ENCODE measurements around the gene ANKRD18B.

- PRO-cap: no peak
- RAMPAGE, long total RNA, 4 experiments: no peak in any of the 4 experiments
Measured at GRCh38 chr9:27564718-27565061, 8.6 kb downstream of the C9orf72 start.

DNA sequence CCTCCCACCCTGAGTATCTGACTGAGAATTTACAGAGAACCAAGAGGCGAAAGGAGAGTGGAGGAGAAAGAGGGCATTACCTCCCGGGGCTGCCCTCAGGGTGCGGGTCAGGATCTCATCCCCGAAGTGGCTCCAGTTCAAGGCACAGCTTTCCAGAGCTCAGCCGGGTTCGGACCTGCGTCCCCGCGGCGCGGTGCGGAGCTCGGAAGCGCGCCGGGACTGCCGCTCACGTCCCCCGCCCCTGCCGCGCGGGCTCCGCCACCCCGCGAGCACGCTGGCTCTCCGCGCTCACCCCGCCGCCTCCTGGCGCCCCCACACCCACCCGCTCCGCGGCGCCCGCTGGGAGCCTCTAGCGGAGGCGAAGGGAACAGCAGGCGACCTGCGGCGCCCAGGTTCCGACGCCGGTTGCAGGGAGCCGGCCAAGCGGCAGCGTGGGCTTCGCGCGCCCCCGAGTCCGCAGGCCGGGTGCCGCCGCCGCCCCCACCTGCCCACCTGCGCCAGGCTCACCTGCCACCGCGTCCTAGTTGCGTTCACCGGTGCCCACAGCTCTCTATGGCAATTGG lies 1.3 kb downstream of the LINGO2 start:
- PRO-cap: no peak
- RAMPAGE, long total RNA, 4 experiments: no peak in any of the 4 experiments

DNA sequence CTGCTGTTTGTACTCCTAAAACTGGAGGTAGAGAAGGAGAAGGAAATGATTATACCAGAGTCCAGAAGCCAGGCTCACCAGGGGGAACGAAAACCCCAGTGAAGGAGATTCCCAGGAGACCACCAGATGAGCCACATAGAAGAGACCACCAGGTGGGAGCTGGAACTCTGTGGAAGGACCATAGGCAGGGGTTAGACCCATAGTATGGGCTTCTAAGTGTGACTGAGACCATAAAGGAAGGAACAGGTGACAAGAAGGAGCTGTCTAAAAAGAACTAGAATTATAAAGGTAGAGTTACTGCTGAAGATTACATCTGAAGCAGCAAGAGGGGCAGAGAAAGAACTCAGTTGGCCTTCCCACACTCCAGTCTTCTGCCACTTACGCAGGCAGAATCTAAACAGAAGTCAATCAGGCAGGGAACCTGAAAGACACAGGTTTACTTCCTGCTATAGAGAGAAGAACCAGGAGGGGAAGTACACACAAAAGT lies 627.9 kb upstream of the ACO1 start:
- PRO-cap: no peak
- RAMPAGE, long total RNA, 4 experiments: no peak in any of the 4 experiments

- PRO-cap: no peak
- RAMPAGE, long total RNA, 4 experiments: no peak in any of the 4 experiments
Measured at GRCh38 chr9:33025398-33026445, 649 bp downstream of the DNAJA1 start.

DNA sequence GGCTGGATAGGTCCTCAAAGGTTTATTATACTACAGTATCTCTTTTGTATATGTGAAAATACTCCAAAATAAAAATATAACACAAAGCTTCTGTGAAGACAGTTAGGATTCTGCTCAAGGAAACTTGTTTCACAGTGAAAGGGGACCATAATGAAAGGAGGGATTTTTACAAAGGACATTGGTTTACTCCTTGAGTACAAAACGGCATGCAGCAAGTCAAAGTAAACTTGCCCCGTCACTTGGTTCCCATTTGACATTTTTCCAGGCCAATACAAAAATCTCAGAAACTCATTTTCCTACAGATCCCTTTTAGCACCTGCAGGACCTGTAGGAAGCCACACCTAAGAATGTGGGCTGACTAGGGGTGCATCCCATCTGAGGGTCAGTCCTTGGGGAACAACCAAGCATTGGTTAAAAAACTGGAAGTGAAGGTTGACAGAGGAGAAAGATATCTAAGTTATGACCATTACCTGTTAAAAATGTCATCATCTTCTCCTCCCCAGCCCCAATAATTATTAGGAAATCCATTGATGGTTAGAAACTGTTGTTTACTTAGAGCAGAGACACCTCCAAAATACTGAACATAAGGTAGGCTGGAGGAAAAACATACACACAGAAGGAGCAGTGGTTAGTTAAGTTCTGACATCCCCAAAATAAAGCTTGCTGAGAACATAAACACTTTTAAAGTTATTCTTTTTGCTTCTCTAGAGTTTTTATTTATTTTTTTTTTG lies 39.2 kb upstream of the SMU1 start:
- PRO-cap: no peak
- RAMPAGE, long total RNA, 4 experiments: no peak in any of the 4 experiments

DNA sequence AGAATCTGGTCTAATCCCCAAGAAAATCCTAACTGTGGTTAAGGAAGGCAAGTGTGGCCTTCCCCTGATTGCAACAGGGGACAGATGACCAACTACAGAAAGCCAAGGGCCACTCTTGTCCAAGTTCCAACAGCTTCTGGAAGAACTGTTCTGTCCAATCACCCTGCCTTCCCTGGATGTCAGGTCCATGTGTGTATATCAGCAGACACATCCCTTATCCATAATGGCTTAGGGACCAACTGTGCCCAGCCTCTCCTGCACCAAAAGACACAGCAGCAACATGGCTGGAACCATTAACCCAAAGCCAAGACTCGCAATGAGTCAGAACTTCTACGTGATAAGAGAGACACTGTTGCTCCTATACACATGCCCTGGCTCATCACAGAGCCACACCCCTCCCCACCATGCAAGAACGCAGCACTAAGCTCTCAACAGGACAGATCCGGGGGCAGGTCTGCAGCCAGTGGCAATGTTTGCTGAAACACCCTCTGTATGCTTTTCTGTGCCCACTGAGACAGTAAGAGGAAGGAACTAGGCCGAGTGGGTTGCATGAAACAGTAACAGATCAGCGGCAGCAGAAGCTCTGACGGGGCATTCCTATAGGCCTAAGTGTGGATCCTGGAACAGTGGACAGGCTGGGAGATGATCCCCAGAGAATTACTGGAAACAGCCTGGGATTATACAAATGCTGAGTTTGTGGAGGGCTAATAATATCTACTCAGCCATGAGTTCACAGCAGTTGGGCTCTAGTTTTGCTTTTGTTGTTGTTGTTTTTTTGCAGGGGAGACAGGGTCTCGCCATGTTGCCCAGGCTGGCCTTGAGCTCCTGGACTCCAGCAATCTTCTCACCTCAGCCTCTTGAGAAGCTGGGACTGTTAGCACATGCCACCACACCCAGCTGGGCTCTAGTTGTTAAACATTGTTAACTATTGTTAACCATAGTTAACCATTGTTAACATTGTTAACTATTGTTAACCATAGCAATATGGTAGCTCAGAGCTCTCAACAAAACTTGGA lies 41.1 kb downstream of the B4GALT1 start:
- PRO-cap: no peak
- RAMPAGE, long total RNA, 4 experiments: no peak in any of the 4 experiments

GRCh38 chr9:33129354-33130213 lies 37.6 kb downstream of the B4GALT1 start:
- PRO-cap: no peak
- RAMPAGE, long total RNA, 4 experiments: no peak in any of the 4 experiments

GRCh38 chr9:33166194-33166713 lies 882 bp downstream of the B4GALT1 start:
- PRO-cap: unidirectional peak, plus-strand start at chr9:33166397
- RAMPAGE, long total RNA, 4 experiments: no peak in any of the 4 experiments

GRCh38 chr9:33167909-33168335 lies 786 bp upstream of the B4GALT1 start:
- PRO-cap: no peak
- RAMPAGE, long total RNA, 4 experiments: no peak in any of the 4 experiments

GRCh38 chr9:33197298-33197869 lies 30.2 kb upstream of the B4GALT1 start:
- PRO-cap: no peak
- RAMPAGE, long total RNA, 4 experiments: no peak in any of the 4 experiments

GRCh38 chr9:33202509-33202928 lies 35.4 kb upstream of the B4GALT1 start:
- PRO-cap: no peak
- RAMPAGE, long total RNA, 4 experiments: no peak in any of the 4 experiments

- PRO-cap: no peak
- RAMPAGE, long total RNA, 4 experiments: no peak in any of the 4 experiments
Measured at GRCh38 chr9:33209125-33209473, 30.9 kb upstream of the SPINK4 start.

DNA sequence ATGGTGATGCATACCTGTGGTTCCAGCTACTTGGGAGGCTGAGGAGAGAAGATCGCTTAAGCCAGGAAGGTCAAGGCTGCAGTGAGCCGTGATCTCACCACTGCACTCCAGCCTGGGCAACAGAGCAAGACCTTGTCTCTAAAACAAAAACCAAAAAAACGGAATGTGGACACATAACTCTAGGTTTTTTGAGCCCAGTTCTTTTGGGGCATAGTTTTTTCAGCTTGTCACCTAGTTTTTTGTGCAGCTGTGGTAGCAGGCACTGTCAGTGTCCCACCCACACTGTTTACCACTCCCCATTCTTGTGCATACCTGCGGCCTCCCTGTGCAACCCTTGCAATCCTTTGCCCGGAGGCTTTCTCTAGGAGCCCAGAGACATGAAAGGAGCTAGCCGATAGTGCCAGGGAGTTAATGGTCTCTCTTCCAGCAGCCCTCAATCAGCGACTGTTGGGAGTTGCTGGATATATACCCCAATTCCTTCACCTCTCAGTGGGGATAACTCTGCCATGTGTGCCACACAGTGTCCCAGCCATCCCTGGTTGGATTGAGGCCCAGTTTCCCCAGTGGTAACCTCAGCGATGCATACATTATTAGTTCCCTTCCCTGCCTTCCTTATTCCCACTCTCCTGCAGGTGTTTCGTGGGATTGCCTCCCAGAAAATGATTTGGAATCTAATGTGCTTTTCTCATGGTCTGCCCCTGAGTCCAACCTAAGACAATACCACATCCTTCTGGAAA lies 8.6 kb upstream of the SPINK4 start:
- PRO-cap: no peak
- RAMPAGE, long total RNA, 4 experiments: no peak in any of the 4 experiments

DNA sequence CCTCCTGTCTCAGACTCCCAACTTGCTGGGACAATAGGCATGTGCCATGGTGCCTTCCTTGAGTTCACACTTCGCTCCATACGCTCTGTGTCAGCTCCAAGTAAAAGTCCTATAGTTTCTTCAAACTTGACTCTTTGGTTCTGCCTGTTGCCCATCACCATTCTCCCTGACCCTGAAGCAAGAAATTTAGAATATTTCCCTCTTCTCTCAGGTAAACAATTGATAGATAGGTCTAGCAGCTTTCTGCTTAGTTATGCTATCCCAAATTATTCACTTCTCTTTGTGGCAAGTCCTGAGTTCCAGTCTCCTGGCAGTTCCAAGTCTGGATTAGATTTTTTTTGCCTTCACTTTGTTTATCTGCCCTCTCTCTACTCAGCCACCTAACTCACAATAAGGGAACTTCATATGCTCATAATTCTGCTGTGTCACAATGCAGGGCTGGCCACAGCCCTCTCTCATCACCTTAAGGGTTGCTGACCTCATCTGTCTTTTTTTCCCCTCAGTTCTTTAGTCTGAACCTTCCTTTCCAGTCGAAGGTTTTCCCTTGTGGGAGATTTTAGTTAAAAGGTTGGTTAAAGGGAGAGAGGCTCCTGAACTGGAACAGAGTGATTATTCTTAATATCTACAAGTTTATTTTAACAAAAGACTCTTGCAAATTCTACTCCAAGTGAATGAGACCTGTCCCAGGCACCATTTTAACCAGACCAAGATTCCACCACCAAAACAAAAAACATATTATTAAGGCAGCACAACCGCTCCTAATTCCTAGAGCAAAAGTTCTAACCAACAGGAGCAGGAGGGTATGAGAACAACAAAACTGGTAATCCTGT lies 4.2 kb downstream of the BAG1 start:
- PRO-cap: no peak
- RAMPAGE, long total RNA, 4 experiments: no peak in any of the 4 experiments

DNA sequence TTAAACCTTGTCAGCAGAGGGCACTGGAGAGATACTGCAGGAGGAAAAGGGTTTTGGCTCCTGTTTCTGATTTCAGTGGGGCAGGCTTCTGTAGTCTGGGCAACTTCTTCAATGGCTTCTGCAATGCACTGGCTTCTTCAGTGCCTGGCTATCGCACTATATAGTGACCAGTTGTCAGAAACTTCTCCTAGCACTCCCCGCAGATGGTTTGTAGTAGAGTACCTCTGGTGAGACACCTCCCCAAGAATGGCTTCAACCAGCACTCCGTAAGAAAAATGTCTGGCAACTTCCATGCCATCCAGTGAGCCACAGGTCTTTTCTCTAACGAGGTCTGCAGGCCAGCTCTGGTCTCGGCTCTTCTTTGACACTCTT lies 3.2 kb upstream of the NFX1 start:
- PRO-cap: no peak
- RAMPAGE, long total RNA, 4 experiments: no peak in any of the 4 experiments

DNA sequence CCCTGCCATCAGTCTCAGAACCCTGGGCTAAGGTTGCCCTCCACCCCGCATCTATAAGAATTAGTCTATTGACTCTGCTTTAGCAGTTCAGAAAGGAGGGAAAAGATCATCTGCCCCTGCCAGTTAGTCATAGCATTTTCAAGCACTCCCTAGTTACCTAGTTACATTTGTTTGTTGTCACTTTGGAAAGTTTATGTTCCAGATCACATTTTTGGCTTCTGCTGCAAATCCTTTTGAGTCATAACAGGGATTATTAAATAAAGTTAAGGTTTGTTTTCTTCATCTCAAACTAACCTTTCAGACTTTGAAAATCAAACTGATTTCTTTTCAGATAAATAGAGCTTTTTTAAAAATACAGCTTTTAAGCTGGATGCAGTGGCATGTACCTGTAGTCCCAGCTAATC lies 52.0 kb downstream of the AQP7 start:
- PRO-cap: no peak
- RAMPAGE, long total RNA, 4 experiments: no peak in any of the 4 experiments

GRCh38 chr9:33403135-33403850 lies 925 bp upstream of the AQP7 start:
- PRO-cap: no peak
- RAMPAGE, long total RNA, 4 experiments: no peak in any of the 4 experiments

- PRO-cap: no peak
- RAMPAGE, long total RNA, 4 experiments: start-site peak on the minus strand in 1 of 4 experiments, at chr9:33511134-33511149 at its widest, 10 reads per replicate
Measured at GRCh38 chr9:33510623-33511345, 13.3 kb upstream of the ANKRD18B start.

DNA sequence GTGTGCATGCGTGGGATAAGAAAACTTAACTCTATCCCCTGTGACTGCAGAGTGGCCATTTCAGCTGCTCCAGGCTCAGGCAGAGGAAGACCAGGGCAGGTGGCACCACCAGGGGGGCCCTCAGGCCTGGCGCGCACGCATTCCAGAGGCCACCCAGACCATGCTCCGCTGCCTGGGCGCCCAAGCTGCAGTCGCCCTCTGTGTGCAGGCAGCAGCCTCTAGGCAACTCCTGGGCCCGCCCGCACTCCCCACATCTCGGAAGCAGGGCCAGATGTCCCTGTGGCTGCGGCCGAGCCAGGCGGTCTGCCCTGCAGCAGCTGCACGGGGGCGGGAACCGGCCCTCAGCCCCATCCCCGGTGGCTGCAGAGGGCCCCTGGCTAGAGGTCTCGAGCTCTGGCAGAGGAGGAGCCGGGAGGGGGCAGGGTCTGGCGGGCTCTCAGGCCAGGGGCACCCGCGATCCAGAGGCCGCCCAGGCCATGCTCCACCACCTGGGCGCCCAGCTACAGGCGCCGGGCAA lies 626 bp upstream of the ANKRD18B start:
- PRO-cap: no peak
- RAMPAGE, long total RNA, 4 experiments: no peak in any of the 4 experiments

DNA sequence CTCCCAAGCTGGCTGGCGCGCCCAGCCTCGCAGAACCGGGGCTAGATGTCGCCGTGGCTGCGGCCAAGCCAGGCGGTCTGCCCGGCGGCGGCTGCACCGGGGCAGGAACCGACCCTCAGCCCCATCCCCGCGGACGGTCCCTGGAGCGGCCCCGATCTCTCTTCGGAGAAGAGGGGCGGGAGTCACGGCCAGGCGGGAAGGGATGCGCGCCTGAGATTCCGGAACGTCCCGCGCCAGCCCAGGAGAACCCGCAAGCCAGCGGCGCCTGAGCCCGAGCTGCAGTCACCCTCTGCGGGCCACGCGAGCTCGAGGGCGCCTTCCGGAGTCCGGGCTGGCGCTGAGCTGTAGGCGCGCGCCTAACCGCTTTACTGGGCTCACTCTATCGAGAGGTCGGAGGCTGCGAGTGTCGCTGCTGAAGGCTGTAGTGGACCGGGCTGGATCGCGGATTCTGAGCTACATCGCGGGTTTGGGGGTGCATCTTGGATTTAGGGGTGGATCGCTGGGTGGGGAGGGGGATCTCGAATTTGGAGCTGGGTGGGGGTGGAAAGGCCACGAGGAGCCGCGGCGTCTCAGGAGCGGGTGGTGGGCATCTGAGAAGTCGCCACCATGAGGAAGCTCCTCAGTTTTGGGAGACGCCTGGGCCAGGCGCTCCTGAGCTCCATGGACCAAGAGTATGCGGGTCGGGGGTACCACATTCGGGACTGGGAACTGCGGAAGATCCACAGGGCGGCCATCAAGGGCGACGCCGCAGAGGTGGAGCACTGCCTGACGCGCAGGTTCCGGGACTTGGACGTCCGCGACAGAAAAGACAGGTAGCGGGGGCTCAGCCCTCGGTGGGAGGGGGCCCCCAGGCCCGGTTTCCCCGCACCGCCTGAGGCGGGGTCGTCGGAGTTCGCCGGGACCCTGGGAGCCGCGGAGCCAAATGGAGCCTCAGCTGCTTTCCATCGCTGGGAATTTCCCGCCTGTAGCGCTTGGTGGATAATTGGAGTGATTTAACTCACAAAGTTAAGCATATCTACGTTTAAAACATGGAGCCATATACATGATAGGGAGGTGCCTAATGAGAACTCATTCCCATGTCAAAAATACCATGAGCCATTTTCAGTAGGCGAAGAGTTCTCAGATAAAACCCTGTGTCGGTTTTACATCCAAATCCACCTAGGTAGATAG lies at the start of gene ANKRD18B:
Gene ANKRD18B (plus strand): TSS at position 368 of the 1,170 bp plus-strand sequence.
- PRO-cap: no peak
- RAMPAGE, long total RNA, 4 experiments: no peak in any of the 4 experiments

Data from sigmoid colon (tissue), 4 donors.